ENCODE results near the genes KRT6A and KRT74.

DNA sequence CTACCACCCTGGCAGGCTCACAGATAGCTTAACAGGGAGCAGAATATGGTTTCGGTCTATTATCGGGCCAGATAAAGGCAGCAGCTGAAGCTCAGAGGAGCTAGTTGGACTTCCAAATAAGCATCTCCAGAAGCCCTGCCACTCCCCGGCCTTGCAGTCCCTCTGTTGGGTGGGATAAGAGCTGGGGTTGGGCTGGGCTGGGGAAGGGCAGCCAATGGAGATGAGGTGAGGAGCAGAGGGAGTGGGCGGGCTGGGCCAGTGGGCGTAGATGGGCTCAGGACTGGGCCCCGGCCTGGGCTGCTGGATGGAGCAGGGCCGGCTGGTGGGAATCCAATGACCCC is 8.5 kb upstream of the KRT80 start:
- PRO-cap, 7 experiments: no peak in any of the 7 experiments

- PRO-cap, 7 experiments: no peak in any of the 7 experiments
Measured at GRCh38 chr12:52202992-52203802, 11.4 kb upstream of the KRT80 start.

GRCh38 chr12:52233321-52234186 is 511 bp downstream of the KRT7 start:
- PRO-cap, 7 experiments: no peak in any of the 7 experiments

DNA sequence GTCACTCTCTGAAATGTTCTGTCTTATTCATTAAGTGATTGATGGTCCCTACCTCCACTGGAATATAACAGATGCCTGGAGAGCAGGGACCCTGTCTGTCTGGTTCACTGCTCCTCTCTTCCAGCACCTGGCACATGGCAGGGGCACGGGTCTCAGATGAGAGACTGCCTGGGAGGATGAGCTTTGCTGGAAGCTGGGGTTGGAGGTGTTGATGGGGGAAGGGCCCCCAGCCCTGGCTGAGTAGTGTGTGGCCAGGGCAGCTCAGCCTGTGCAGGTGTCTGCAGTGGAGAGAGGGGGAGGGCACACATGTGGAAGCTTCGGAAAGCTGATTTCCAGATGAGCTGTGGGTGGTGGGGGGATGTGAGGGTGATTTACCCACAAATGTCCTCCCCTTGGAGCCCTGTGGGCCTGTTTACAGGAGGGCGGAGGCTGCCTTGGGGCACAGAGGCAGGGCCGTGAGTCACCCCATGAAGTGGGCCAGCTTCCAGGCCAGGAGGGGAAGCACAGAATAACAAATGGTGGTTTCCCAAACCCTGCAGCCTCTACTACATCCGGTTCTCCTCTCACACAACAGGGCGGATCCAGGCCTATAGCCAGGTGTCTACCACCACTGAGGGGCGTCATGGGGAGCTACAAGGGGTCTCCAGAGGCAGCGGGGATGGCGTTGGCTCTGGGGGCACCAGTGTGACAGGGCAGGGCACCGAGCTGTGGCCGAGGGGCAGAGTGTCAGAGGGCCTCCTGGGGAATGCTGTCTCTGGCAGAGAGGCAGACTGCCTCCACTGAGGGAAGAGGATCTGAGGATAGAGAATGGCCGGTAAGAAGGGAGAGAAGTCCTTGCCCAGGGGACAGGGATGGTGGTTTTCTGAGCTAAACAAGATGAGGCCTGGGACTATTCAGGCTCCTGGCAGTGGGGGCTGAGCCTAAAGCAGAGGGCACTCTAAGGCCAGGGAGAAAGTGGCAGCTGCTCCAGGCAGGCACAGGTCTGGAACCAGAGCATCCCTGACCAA is 11.1 kb downstream of the KRT7 start:
- PRO-cap, 7 experiments: no peak in any of the 7 experiments

GRCh38 chr12:52247345-52248377 is 14.6 kb downstream of the KRT7 start:
- PRO-cap, 7 experiments: no peak in any of the 7 experiments

GRCh38 chr12:52486923-52488206 is 5.7 kb downstream of the KRT6A start:
- PRO-cap, 7 experiments: no peak in any of the 7 experiments

DNA sequence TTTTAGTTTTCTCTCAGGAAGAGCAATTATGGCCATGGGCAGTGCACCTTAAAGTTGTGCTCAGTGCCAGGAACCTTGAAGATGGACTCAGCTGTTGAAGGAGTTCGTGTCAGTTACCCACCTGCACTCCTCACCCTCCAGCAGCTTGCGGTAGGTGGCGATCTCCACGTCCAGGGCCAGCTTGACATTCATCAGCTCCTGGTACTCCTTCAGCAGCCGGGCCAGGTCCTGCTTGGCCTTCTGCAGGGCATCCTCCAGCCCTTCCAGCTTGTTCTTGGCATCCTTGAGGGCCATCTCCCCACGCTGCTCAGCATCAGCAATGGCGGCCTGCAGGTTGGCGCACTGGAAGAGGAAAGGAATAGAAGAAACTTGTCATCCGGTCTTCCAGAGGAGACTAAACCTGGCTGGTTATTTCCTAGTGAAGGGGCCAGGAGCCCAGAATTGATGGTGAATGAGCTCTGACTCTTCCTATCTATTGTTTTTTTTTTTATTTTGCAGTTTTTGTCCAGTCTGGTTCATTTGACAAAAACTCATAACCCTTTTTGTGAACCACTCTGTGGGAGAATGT is 4.8 kb downstream of the KRT6A start:
- PRO-cap, 7 experiments: no peak in any of the 7 experiments

DNA sequence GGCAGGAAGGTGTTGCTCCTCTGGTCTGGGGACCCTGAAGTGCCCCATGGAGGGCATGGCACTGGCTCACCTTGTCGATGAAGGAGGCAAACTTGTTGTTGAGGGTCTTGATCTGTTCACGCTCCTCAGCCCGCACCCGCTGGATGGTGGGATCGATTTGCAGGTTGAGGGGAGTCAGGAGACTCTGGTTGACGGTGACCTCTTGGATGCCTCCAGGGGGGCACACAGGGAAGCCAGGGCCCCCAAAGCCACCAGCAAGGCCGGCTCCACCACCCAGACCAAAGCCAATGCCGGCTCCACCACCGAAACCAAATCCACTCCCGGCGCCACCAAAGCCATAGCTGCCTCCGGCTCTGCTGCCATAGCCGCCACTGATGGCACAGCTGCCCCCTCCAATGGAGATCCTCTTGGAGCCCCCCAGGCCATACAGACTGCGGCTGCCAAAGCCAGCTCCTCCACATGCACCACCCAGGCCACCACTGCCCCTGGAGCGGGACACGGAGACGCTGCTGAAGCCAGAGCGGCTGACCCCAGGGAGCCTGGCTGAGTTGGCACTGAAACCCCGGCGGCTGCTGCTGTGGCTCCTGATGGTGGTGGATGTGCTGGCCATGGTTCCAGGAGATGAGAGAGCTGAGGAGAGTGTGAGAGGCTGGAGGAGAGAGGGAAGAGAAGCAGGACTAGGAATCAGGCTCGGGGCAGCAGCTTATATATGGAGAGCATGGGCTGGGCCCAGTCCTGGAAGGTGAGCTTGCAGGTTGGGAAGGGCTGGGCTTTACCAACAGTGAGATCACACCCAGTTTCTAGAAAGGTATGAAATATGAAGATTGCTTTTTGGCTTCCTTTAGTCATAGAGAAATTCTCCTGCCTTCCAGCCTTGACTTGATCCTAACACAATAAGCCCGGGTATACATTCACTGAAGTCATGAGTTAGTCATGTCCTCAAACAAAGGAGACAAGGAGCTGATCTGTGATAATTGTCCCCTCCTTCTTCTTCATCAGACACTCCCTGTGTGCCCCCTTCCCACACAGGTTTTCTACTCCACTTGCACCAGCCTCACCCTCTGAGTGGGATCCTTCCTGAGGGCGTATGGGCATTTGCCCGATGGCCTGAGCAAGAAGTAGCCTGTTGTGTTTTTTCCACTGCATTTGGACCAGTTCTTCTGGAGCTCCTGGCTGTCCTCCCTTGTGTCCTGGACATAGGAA is at the start of gene KRT6A:
TSS of gene KRT6A (minus strand) at position 679 of the 1,203 bp plus-strand sequence.
- PRO-cap, 7 experiments: no peak in any of the 7 experiments

- PRO-cap, 7 experiments: no peak in any of the 7 experiments
Measured at GRCh38 chr12:52515423-52516006, 4.7 kb downstream of the KRT5 start.

DNA sequence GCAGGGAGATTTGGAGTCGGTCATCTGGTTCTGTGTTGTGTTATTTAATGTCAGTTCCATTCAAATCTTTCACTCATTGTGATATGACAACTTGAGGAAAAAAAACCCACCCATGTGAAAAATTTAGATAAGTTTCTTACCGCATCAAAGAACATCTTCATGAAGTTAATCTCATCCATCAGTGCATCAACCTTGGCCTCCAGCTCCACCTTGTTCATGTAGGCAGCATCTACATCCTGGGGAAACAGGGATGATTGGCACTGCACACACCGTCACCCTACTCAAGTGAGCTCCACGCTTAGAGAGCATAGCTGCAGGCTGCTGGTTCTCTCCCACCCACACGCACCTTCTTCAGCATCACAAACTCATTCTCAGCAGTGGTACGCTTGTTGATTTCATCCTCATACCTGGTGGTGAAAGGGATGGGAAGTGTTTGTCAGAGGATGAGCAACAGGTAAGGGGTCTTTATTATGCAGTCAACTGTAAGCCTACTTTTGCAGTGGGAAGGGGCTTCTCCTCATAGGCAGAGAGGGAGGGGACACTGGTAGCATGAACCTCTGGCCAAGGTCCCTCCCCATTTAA is 2.3 kb downstream of the KRT5 start:
- PRO-cap, 7 experiments: no peak in any of the 7 experiments

DNA sequence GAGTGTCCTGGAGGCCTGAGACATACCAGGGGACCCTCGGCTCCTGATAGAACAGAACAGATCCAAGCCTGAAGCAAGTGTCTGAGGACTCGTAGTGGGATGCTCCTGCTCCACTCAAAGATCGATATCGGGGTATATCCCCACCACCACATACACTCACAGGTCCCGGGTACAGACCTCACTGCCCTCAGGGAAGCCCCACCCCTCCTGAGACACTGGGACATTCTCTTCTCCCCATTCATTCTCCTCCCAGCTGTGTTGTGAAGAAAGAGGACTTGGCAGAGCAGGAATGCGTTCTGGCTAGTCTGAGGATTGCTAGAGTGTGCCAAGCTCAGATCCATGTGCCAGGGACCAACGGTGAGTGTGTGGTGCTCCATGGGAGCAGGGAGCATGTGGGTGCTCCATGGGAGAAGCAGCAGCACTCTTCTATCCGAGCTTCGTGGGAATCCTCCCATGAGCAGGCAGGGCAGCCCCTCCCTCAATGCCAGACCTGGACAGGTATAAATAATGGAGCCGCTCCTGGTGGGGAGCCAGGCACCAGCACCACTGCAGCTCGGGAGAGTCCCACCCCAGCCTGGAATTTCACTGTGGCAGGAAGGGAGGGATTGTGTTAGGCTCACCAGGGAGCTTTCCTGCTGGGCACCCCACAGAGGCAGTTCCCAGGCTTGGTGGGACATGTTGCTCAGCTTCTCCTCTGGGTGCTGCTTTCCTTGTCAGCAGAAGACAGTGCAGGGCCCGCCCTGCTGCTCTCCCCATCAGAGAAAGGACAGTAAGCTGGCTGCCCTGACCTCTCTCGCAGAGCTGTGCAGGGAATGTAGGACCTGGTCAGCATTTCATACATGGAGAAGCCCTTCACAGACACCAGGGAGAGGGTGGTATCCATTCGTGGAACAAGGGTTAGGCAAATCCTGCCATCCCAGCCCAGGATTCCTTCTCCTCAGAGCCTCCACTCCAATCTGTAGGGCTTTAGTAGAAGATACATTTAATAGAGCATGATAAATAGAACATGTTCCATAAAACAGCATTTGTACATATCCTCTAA is 2.4 kb upstream of the KRT5 start:
- PRO-cap, 7 experiments: no peak in any of the 7 experiments

GRCh38 chr12:52573753-52574136 is at the start of gene KRT74:
Gene KRT74, minus strand, starts transcription at chr12:52573843.
- PRO-cap, 7 experiments: no peak in any of the 7 experiments

DNA sequence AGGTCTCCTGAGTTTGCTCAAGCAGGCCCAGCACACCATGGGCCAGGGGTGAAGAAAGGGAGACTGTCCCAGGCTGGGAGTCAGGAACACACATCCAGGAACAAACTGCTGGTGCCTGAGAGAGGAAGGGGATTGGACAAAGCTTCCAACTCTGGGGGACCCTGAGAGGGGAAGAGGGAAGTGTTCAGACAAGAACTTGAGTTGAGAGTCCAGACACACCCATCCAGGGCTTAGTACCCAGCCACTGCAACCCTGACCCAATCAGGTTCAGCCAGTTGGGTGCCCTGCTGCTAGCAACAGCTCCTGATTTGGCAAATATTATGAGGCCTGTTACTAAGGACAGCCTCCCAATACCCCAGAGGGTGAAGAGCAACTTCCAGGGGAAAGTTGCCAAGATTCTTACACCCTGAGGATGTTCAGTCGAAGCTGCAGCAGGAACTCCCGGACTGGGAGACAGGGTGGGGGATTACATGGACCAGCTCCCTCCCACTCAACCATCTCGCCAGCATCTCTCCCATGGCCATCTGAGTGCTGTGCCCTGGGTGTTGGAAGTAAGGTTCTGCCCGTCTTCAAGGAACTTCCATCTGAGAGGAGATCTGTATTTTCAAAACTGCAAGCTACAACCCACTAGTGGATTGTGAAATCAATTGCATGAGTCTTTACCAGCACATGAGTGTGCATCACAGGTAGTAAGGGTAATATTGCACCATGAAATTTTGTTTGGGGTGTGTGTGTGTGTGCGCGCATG is 11.4 kb upstream of the KRT78 start:
- PRO-cap, 7 experiments: no peak in any of the 7 experiments

- PRO-cap, 7 experiments: no peak in any of the 7 experiments
Measured at GRCh38 chr12:52876359-52877000, 27.7 kb upstream of the KRT78 start.

- PRO-cap, 7 experiments: no peak in any of the 7 experiments
Measured at GRCh38 chr12:52906294-52906981, 1.6 kb upstream of the KRT8 start.

- PRO-cap, 7 experiments: no peak in any of the 7 experiments
Measured at GRCh38 chr12:52908492-52908928, 3.6 kb upstream of the KRT8 start.

DNA sequence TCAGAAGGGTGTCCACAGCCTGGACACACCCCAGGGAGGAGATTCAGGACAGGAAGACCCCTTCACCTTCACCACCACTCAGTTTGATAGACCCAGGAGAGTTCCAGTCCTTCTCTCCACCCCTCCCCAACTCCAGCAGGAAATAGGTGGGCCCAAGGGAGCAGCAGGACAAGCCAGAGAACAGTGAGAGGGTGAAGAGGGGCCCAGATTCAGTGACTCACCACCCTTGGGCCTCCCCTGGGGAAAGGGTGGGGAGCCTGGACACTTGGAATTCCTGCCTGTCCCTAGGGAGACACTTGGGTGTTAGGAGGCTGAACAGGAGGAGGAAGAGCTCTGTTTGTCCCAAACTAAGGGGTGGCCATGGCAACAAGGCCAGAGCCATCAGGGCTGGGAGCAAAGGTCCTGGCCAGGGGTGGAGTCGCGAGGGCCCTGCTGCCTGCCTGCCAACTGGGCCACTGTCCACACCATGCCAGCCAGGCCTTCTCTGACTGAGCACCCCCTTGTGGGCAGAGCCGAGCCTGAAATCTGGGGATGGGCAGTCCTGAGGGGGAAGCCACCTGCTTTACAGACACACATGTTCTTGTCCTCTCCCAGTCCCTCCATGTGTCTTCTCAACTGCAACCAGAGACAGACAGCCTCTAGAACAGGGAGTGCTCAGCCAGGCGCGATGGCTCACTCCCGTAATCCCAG is 21.6 kb upstream of the KRT18 start:
- PRO-cap, 7 experiments: no peak in any of the 7 experiments

GRCh38 chr12:53040456-53041119 is 9.3 kb upstream of the TNS2 start:
- PRO-cap, 7 experiments: no peak in any of the 7 experiments

DNA sequence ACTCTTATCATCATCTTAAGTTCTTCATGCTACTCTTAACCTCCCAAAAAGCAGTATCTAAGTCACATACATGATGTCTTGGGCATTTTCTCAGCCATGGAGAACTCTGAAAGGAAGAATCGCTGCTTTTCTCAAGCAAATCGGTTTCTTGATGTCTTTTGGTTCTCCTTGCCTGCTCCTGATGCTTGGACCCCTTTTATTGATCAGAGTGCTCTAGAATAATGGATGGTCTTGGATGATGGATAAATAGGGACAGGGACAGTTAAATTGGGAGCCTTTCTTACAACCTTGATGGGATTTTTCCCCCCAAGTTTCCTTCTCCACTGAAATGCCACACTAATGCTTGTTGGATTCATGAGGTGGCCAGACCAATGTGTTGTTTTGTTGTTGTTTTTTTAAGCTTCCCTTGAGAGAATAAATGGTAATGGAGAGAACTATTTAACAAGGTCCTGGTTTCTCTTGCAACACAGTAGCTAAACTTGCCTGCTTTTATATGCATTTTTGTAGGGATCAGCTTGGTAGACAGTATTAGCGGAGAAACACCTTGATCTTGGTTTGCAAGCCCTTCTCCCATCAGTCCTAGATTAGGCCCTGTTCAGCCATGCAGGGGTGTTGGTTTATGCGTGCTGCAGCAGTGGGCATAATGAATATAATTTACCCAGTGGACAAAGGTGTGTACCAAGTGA is 8.6 kb upstream of the TNS2 start:
- PRO-cap, 7 experiments: no peak in any of the 7 experiments

DNA sequence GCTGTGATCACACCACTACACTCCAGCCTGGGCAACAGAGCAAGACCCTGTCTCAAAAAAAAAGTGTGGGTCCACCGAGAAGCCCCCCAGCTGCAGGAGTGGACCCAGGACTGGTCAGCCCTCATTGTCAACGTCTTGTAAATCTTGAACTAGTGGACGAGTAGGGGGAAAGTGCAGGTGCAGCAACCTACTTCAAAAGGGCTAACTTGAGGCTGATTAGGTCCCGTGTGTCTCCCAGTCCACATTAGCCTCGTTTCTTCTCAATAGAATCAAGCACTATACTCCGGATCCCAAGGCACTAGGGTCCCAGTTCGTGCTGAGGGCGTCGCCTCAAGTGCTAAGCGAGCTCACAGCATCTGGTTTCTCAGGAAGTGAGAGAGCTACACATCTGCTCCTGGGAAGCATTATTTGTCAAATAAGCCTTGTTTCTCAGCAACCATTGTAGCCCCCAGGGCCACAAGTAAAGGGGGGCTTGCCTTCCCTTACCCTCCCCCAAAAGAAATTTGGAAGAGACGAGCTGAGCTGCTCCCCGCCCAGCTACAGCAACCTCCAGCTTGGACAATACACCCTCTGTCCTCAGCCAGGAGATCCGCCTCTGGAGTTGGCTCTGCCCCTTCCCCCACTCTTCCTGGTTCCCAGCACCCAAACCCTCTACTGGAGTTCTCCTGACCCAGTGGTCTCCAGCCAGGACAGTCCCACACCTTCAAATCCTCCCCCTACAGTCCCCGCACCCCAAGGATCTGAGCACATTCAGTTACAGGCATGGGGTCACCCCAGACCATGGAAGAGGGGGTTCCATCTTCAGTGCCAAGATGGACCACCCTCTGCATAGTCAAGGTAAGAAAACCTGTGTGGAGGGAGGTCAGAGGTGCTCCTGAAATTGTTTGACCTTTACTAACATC is 5.8 kb upstream of the TNS2 start:
- PRO-cap, 7 experiments: no peak in any of the 7 experiments

All from T-cell (primary cell).